Temporal lobe (tissue), 2 donors: ENCODE results near the genes LARP1, MRPL22, HAVCR1 and GARIN3.

DNA sequence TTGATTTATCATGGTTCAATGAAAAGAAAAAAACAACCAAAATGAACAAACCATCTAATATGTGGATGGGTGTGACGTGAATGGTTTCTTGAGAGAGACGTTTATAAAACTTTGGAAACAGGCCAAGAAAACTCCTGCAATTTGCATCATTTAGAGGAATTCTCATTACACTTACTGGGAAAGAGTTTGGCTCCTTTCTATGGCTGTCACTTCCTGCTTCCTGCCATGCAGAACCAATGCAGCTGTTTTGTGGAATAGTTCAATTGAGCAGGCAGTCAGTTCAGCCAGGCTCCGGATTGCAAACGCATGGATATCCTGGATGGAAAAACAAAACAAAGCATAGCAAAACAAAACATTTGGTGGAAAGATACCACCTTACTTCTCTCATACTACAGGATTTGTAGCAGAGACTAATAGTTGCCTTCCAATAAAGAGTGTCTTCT, 36.6 kb downstream of the FAM114A2 start:
- RAMPAGE, long total RNA: no peak

DNA sequence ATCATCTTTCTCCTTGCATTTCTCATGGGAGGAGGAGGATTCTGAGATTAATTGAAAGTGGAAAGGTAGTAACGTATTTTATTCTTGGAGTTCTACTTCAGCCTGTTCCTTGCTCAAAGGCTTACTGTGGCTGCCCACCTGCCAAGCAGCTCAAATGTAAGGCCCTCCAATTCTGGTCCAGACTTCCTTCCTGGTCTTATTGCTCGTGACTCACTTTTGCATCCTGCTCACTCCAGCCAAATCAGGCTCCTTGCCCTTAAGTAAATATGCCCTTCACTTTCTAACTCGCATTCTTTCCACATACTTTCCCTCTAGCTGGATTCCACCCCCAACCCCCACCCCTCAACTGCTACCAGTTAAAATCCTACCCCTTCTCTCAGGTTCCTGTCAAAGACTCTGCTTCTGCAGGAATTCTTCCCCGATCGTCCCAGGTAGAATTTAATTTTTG, 96.6 kb downstream of the GALNT10 start:
- RAMPAGE, long total RNA: no peak

DNA sequence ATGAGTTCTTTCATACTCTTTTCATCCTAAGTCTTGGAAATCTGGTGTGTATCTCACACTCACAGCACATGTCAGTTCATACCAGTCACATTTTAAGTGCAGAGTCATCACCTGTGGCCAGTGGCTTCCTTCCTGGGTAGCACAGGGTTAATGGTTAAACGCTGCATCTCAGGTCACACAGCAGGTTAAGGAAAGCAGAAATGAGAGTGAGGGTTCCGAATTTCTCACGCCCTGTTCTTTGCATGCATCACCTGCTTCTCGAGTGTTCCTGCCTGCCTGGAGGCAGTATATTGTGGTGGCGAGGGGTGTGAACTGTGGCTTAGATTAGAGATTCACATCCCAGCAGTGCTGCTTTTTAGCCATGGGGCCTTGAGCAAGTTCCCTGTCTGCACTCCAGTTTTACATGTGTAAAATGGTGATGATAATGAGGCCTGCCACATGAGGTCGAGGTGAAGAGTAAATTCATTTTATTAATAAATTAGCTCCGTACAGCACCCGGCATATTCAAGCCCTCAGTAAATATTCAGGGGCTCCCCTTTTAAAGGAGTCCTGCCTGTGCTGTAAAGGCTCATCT, 61.3 kb upstream of the SAP30L start:
- RAMPAGE, long total RNA: no peak

- RAMPAGE, long total RNA: no peak
Observed at GRCh38 chr5:154395428-154396292, 50.1 kb upstream of the SAP30L start.

GRCh38 chr5:154417168-154418206, 28.3 kb upstream of the SAP30L start:
- RAMPAGE, long total RNA: no peak

GRCh38 chr5:154422989-154423281, 22.9 kb upstream of the SAP30L start:
- RAMPAGE, long total RNA: no peak

- RAMPAGE, long total RNA: no peak
Observed at GRCh38 chr5:154477514-154478009, 465 bp downstream of the HAND1 start.

DNA sequence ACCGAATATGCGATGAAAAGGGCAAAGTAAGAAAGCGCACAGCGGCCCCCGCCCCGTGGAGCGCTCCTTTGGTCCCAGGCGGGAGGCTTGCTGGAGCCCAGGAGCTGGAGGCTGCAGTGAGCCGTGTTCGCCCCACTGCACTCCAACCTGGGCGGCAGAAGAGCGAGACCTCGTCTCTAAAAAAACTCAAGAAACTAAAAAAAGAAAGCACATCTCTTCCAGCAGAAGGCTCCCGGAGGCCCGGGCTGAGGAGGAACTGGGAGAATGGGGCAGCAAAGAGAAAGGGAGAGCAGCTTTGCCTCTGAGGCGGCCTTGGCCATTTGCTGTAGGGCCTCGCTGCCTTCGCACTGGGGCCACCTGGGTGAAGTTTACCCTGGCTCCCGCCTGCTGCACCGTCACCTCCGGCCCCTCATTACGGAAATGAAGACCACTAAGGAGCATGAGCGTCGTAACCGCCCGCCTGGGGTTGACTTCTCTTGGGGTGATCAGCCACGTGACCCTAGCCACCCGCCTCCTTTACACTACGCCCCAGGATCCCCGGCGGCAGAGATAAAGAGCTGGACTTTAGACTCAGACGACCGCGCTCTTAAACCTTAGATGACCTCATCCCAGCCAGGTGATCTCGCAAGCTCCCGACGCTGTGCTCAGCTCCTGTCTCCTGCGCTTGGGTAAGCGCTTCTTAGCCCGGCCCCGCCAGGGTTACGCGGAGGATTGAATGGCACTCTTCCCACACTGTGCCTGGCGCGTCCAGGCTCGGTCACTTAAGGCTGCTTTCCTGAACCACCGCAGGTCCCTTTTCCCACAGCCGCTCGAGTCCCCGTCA, 108.1 kb upstream of the LARP1 start:
- RAMPAGE, long total RNA: no peak

GRCh38 chr5:154654349-154654910, 100.7 kb upstream of the LARP1 start:
- RAMPAGE, long total RNA: no peak

DNA sequence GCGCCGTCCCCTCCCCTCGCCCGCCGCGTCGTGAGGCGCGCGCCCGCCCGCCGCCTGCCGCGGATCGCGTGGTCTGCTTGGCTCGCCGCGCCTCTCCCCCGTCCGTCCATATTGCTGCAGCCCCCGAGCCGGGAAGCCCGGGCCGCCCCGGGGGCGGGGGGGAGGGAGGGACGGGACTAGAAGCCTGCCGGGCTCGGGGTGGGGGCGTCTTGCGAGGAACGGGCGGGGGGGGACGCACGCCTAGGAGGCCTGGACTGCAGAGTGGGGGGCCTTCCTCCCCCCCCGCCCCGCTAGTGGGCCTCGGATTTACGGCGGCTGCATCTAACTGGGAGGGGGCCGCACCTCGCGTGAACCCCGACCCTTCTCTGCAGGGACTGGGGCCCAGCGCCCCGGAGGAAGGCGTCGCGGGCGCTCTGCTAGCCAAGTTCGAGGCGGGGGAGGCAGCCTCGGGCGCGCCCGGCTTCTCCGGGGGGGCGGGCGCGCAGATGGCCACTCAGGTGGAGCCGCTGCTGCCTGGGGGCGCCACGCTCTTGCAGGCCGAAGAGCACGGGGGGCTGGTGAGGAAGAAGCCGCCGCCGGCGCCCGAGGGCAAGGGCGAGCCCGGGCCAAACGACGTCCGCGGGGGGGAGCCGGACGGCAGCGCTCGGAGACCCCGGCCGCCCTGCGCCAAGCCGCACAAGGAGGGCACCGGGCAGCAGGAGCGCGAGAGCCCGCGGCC, at the start of gene LARP1:
TSS of gene LARP1 (plus strand) at position 105 of the 718 bp plus-strand sequence.
- RAMPAGE, long total RNA: no peak

- RAMPAGE, long total RNA: no peak
Observed at GRCh38 chr5:154757863-154758412, 2.8 kb downstream of the LARP1 start.

- RAMPAGE, long total RNA: no peak
Observed at GRCh38 chr5:154760958-154761794, 6.0 kb downstream of the LARP1 start.

- RAMPAGE, long total RNA: no peak
Observed at GRCh38 chr5:154769106-154770083, 14.2 kb downstream of the LARP1 start.

DNA sequence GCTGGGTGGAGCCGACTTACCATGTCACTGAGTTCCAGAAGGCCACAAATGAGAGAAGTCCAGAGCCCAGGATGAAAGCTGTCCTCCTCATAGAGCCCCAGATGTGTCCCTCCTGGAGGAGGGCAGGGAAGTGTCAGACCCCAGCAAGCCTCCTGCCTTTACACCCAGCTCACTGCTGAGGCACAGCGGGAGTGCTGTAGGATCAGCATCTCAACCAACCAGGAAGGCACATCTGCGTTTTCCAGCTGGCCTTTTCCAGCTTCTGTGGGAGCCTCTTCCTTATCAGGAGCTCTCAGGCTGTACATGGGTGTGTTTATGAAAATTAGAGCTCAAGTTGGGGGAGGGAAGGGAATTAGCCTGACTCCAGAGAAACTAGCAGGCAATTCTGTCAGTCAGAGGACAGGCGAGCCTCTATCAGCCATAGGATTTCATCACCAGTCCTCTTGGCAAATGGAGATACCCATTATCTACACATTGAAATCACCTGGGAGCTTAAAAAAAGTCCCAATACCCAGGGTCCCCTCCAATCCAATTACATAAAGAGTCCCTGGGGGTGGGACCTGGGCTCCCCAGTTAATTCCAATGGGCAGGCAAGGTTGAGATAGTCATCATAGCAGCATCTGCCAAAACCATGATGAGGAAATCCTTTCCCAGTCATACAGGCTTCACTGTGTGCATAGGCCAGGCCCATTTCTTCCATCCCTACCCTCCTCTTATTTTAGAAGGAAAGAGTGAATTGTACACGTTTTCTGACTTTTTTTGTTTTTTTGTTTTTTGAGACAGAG, 15.4 kb downstream of the FAXDC2 start:
- RAMPAGE, long total RNA: no peak

DNA sequence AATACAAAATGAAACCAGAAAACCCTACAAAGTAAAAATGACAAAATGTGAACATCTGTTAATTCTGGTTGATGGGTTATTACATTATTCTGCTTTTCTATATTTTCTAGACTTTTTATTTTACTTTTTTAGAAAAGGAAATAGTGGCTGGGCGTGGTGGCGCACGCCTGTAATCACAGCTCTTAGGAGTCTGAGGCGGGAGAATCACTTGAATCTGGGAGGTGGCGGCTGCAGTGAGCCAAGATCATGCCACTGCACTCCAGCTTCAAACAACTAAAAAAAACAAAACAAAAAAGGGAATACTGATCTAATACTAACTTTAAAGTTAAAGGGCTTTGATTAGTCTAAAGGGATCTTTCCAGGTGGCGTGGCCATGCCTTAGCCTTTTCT, 37.2 kb downstream of the CNOT8 start:
- RAMPAGE, long total RNA: no peak

DNA sequence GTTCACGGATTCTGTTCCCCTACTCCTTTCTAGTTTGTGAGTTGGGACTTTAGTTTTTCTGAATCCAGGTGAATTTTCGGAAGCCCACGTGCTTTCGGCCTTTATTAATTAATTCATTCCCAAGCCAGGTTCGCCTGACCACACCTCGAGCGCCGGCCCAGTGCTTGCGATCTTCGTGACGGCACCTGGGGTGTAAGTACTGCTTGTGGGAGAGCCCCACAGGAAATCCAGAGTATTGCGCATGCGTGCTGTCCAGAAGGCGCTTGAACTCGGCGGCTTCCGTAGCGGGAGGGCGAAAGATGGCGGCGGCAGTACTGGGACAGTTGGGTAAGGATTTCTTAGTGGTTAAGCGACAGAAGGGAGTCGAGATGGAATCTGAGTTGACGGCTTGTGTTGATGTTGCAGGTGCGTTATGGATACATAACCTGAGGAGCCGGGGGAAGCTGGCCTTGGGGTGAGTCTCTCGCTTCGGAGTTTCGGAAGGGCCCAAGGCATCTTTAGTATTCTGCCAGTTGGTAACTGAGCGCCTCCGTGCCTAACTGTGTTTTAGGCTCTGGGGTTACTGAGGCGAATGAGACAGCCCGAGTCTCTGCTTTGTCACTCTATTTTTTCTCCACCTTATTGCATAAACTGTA, at the start of gene MRPL22:
TSS of gene MRPL22 (plus strand) at position 262 of the 635 bp plus-strand sequence.
- RAMPAGE, long total RNA: start-site peak on the plus strand centred at position 284 of the sequence, 8 bp wide, 196 and 135 reads in 2 replicates

GRCh38 chr5:157058951-157059377, at the start of gene HAVCR1:
Gene HAVCR1 (minus strand): TSS chr5:157059116.
- RAMPAGE, long total RNA: no peak

- RAMPAGE, long total RNA: no peak
Observed at GRCh38 chr5:157108369-157108859, 430 bp downstream of the HAVCR2 start.

GRCh38 chr5:157166118-157166345, at the start of gene GARIN3:
Gene GARIN3 (minus strand): TSS chr5:157166264.
- RAMPAGE, long total RNA: no peak

GRCh38 chr5:157178824-157179314, 1.8 kb upstream of the ITK start:
- RAMPAGE, long total RNA: no peak